SK-MEL-5 (cell line): ENCODE data around the genes PIM2, GAGE12D and GAGE12E.

RAMPAGE:
- cytosol, long total RNA: no peak
- long total RNA: no peak
- nucleus, long total RNA: no peak
These were observed 6.3 kb downstream of the FTSJ1 start for GRCh38 chrX:48482146-48482940.

DNA sequence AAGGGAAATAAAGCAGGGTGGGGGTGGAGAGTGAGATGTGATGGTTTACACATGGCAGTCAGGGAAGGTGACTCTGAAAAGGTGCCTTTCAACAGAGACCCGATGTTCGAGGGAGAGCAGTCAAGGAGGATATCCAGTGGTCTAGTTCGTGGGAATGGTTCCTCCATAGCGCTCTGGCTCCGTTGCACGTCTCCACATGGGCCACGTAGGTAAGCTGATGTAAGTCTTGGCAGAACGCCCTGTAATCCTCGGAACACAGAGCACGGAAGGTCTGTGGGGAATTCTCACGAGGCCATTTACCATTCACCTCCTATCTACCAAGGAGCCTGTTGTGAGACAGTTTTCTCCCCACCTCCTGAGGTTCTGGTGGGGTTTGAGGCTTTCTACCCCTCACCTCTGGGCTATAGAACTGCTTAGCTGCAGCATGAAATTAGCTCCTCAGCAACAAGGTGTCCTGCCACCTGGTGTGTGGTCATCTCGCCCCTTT, 7.5 kb upstream of the WDR13 start:
RAMPAGE:
- cytosol, long total RNA: no peak
- long total RNA: no peak
- nucleus, long total RNA: no peak

DNA sequence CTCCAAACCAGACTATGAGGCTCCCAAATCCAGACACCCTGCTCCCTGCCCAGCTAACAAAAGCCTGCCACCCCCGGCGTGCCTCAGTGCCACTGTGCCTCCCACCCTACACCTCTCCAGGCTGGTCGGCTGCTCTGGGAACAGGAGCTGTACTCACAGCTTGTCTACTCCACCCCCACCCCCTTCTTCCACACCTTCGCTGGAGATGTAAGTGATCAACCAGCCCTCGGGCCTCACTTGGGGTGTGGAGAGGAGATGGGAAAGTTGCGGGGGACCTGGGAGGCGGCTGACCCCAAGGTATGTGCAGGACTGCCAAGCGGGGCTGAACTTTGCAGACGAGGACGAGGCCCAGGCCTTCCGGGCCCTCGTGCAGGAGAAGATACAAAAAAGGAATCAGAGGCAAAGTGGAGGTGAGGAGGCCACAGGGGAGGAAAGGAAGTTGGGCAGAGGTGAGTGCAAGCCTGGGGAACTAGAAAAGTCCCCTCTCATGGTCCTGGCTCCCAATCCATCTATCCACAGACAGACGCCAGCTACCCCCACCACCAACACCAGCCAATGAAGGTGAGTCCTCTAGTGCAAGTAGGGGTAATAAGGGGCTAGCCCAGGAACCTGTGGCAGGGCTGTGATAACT, 1.9 kb downstream of the WAS start:
RAMPAGE:
- cytosol, long total RNA: no peak
- long total RNA: no peak
- nucleus, long total RNA: no peak

GRCh38 chrX:48762246-48762445, 599 bp downstream of the GLOD5 start:
RAMPAGE:
- cytosol, long total RNA: no peak
- long total RNA: no peak
- nucleus, long total RNA: no peak

GRCh38 chrX:48802298-48803165, 665 bp downstream of the HDAC6 start:
RAMPAGE:
- cytosol, long total RNA: no peak
- long total RNA: start-site peak on the plus strand at chrX:48802445-48802650, 32 and 10 reads in 2 replicates
- nucleus, long total RNA: no peak

GRCh38 chrX:48900980-48901513, 3.3 kb downstream of the PQBP1 start:
RAMPAGE:
- cytosol, long total RNA: no peak
- long total RNA: no peak
- nucleus, long total RNA: no peak

GRCh38 chrX:48918498-48919431, at the start of gene PIM2:
Gene PIM2, minus strand, starts transcription at chrX:48919024.
RAMPAGE:
- cytosol, long total RNA: start-site peak on the minus strand at chrX:48919015-48919090, 75 and 36 reads in 2 replicates
- long total RNA: start-site peak on the minus strand at chrX:48919020-48919076, 54 and 22 reads in 2 replicates
- nucleus, long total RNA: start-site peak on the minus strand at chrX:48919015-48919030, 28 and 8 reads in 2 replicates

GRCh38 chrX:48924284-48924596, 5.4 kb upstream of the PIM2 start:
RAMPAGE:
- cytosol, long total RNA: no peak
- long total RNA: no peak
- nucleus, long total RNA: no peak

DNA sequence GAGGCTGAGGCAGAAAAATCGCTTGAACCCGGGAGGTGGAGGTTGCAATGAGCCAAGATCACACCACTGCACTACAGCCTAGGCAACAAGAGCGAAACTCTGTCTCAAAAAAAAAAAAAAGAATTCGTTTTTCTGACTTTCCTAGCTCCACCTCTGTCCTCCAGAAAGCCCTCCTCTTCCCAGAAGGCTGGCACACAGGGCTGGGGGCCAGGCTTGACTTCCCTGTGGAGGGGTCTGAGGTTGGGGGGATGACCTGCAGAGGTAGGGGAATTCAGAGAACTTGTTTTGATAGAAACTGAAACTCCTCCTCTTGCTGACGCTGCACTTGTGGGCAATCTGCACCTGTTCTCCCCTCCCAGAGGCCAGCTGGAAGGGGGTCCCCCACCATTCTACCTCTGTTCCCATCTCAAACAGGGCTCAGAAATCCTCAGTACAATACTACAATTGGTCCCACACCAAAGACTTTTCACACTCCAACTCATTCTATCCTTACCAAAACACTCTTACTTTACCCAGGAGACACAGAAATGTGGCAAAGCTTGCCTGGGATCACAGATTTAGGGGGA, 18.7 kb downstream of the OTUD5 start:
RAMPAGE:
- cytosol, long total RNA: no peak
- long total RNA: no peak
- nucleus, long total RNA: no peak

DNA sequence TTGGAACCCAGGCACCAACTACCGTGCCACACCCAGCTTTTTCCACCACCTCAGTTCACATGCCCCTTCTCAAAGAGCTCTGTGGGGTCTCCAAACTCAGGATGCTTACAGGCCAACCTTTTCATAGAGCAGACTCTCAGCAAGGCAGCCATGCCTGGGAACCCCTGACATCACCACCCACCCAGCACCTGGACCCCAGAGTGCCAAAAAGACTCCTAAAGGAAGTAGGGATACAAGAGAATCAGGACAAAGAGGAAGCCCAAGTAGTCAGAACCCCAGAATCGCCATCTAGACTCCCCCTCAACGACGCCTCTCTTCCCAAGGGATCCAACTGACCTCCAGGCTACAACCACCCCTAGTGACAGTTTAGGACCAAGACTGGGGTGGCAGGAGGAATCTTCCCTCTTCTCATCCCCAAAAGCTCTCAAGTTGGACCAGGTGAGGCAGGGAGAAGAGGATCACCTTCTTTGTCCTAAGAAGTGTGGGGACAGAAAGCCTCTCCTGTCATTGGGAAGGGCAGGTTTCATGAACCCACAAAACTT, 3.8 kb downstream of the OTUD5 start:
RAMPAGE:
- cytosol, long total RNA: no peak
- long total RNA: no peak
- nucleus, long total RNA: no peak

GRCh38 chrX:49166900-49168090, 4.4 kb upstream of the PLP2 start:
RAMPAGE:
- cytosol, long total RNA: no peak
- long total RNA: no peak
- nucleus, long total RNA: no peak

DNA sequence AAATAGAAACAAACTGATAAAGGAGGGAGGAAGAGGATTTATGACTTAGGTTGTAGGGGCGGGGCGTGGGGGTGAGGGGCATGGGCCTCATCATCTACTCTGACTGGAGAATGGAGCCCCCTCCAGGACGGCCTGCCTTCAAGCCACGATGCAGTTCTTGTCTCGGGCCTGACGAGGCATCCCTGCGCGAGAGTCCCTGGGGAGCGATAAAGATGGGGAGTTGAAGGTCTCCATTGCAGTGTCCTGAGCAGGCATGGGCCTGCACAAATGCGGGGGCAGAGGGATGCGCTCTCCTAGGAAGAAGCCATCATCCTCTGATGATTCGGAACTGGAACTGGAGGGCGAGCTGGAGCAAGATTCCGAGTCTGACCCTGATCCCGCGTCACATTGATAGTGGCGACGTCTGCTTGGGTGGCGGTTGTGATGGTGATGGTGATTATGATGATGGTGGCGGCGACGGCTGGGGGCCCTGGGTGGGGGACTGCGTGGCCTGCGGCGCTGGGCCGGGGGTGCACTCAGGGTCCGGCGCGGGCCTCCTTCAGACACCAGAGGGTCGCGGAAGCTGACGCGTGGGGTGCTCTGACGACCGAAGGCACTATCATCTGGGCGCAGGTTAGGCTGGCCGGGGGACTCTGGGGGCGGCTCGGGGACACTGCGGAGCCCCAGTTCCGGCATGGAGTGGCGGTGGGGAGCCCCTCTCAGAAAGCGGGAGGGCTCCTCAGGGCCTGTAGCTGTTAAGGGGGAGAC, 4.0 kb downstream of the PLP2 start:
RAMPAGE:
- cytosol, long total RNA: no peak
- long total RNA: no peak
- nucleus, long total RNA: no peak

DNA sequence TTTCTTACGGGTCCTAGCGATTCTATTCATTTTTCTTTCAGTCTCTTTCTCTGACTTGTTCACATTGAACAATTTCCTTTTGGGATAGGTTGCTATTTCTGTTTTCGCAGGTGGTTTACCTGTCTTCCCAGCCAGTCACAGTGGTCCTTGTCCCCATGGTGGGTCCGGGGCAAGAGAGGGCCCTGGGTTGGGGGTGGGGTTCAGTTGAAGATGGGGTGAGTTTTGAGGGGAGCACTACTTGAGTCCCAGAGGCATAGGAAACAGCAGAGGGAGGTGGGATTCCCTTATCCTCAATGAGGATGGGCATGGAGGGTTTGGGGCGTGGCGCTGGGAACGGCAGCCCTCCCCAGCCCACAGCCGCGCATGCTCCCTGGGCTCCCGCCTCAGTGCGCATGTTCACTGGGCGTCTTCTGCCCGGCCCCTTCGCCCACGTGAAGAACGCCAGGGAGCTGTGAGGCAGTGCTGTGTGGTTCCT, at the start of gene GAGE12D:
Gene GAGE12D (plus strand): TSS at position 406 of the 475 bp plus-strand sequence.
RAMPAGE:
- cytosol, long total RNA: no peak
- long total RNA: no peak
- nucleus, long total RNA: no peak

GRCh38 chrX:49551016-49551586, at the start of gene GAGE12E:
Gene GAGE12E, plus strand, starts transcription at chrX:49551289.
RAMPAGE:
- cytosol, long total RNA: no peak
- long total RNA: no peak
- nucleus, long total RNA: no peak

GRCh38 chrX:49725232-49725876, 29.6 kb upstream of the PAGE1 start:
RAMPAGE:
- cytosol, long total RNA: no peak
- long total RNA: no peak
- nucleus, long total RNA: no peak

DNA sequence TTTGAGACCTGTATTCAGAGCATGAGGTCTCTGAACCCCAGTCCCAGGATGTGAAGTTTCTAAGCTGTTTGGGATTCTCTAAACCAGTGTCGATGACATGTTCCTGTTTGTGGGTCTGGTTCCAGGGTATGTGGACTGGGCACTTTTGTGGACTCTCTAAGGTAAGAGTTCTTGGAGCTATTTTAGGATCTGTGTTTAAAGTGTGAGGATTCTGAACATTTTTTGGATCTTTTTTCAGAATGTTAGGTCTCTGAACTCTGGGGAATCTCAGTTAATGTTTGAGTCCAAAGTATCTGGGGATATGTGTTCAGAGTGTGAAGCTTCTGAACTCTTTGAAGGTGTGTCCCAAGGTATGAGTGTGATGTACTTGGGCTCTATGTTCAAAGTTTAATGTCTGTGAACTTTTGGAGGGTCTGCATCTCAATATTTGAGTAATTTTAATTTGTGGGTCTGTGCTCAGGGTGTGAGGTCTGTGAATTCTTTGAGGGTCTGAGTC, 35.5 kb upstream of the PAGE4 start:
RAMPAGE:
- cytosol, long total RNA: no peak
- long total RNA: no peak
- nucleus, long total RNA: no peak

DNA sequence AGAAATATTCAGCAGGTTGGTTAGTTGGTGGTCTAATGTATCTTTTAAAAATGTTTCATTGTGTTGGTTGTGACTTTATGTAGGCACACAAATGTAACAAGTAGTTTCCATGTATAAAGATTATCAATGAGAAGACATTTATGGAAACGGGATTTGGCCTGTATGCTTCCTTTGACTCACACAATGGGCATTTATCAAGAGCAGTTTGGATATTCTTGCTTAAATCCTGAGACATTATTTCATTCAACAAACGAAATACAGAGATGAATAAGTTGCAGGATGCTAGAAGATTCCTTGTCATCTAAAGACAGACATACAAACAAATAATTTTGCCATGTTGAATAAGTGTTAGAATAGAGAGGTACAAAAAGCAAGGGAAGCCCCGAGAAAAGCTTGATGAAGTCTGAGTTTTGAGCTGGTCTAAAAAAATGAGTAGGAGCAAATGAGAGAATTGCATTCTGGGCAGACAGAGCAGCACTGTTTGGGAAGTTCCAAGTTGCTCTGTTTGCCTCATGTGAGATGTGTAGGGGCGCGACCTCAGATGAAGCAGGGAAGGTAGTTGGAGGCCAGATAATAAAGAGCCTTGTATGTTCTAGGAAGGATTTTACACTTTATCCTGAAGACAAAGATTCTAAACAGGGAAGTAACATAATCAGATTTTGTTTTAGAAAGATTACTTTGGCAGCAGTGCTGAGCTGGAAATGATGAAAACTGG, 3.9 kb downstream of the CLCN5 start:
RAMPAGE:
- cytosol, long total RNA: no peak
- long total RNA: no peak
- nucleus, long total RNA: no peak

RAMPAGE:
- cytosol, long total RNA: no peak
- long total RNA: no peak
- nucleus, long total RNA: no peak
These were observed 105.8 kb downstream of the AKAP4 start for GRCh38 chrX:50094889-50095566.

RAMPAGE:
- cytosol, long total RNA: no peak
- long total RNA: no peak
- nucleus, long total RNA: no peak
These were observed 14.4 kb downstream of the SHROOM4 start for GRCh38 chrX:50799613-50800005.

RAMPAGE:
- cytosol, long total RNA: no peak
- long total RNA: no peak
- nucleus, long total RNA: no peak
These were observed 142.6 kb downstream of the BMP15 start for GRCh38 chrX:51053279-51053478.